Kidney epithelial cell (primary cell): Measurements from ENCODE around the genes DSCAML1, SCN2B and CD3G.

GRCh38 chr11:117796591-117797531 is at the start of gene DSCAML1:
Gene DSCAML1, minus strand, starts transcription at chr11:117797216.
- RAMPAGE, long total RNA: no peak
- RRBS: 6% methylated on average over 18 of the region's 87 CpGs

DNA sequence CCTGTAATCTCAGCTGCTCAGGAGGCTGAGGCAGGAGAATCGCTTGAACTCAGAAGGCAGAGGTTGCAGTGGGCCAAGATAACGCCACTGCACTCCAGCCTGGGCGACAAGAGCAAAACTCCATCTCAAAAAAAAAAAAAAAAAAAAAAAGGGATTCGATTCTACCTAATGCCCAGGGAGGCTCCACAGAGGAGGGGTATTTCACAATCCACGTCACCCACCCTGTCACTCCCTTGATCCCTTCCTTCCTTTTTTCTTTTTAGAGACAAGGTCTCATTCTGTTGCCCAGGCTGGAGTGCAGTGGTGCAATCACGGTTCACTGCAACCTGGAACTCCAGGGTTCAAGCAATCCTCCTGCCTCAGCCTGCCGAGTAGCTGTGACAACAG is 11.5 kb upstream of the FXYD2 start:
- RAMPAGE, long total RNA: no peak
- RRBS: no CpG with 5 or more reads among the region's 7 CpGs

- RAMPAGE, long total RNA: no peak
- RRBS: no CpG with 5 or more reads among the region's 15 CpGs
Observed at GRCh38 chr11:117874181-117874846, 2.1 kb downstream of the FXYD6 start.

GRCh38 chr11:117979786-117980215 is 6.4 kb upstream of the IL10RA start:
- RAMPAGE, long total RNA: no peak
- RRBS: no CpG with 5 or more reads among the region's 6 CpGs

DNA sequence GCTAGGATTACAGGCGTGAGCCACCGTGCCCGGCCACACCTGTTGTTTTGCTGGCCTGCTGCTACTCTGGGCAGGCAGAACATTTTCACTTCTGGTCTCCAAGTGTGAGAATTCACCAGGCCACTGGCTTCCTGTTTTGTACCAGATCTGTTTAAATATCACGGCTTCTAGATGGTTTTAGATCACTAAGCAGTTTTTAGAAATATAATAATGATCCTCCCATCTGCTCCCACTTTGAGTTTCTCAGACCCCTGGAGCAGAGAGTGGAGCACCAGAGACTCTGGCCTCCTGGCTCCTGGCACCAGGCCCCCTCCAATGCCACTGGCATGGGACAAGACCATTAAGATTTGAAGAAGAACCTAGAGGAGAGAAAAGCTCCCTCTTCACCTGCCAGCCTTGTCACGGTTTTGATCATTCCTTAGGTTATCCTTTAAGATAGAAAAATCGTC is 22.0 kb downstream of the IL10RA start:
- RAMPAGE, long total RNA: no peak
- RRBS: no CpG with 5 or more reads among the region's 6 CpGs

GRCh38 chr11:118174876-118175964 is 1.2 kb downstream of the SCN2B start:
- RAMPAGE, long total RNA: no peak
- RRBS: no CpG with 5 or more reads among the region's 14 CpGs

GRCh38 chr11:118176358-118176774 is at the start of gene SCN2B:
Gene SCN2B, minus strand, starts transcription at chr11:118176639.
- RAMPAGE, long total RNA: no peak
- RRBS: no CpG with 5 or more reads among the region's 7 CpGs

GRCh38 chr11:118263075-118263561 is 979 bp downstream of the MPZL2 start:
- RAMPAGE, long total RNA: no peak
- RRBS: no CpG with 5 or more reads among the region's 4 CpGs

GRCh38 chr11:118344049-118344636 is at the start of gene CD3G:
Gene CD3G, plus strand, starts transcription at chr11:118344344.
- RAMPAGE, long total RNA: no peak
- RRBS: no CpG with 5 or more reads among the region's 5 CpGs

DNA sequence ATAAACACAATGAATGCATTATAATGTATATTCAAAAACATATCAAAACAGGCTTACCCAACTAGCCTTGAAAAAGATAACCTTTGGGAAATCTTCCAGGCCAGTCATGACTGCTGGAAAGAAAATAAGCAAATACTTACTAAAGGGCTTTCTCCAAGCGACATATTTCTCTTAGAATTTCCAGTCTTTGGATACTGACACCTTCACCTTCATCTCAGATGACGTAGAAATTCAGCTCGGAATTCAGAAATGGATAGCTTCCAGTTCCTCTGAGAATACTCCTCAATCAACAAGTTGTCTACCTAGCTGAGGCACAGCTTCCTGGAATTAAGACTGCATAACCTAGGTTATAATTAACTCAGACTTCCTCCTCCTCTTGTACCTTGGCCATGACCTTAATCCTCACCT is 17.2 kb downstream of the ATP5MG start:
- RAMPAGE, long total RNA: no peak
- RRBS: no CpG with 5 or more reads among the region's 3 CpGs

DNA sequence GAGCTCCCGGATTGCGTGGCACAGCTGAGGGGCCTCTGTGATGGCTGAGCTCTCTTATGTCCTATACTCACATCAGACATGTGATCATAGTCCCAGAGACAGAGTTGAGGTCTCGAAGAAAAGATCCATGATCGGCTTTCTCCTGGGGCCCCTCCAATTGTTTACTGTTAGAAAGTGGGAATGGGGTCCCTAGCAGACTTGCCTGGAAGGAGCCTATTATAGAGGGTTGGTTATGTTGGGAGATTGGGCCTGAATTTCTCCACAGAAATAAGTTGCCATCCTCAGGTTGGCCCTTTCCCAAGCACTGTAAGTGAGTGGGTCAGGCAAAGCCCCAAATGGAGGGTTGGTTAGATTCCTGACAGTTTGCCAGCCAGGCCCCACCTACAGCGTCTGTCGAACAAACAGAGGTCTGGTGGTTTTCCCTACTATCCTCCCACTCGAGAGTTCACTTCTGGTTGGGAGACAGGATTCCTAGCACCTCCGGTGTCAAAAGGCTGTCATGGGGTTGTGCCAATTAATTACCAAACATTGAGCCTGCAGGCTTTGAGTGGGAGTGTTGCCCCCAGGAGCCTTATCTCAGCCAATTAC is 4.9 kb upstream of the TTC36 start:
- RAMPAGE, long total RNA: no peak
- RRBS: no CpG with 5 or more reads among the region's 8 CpGs

DNA sequence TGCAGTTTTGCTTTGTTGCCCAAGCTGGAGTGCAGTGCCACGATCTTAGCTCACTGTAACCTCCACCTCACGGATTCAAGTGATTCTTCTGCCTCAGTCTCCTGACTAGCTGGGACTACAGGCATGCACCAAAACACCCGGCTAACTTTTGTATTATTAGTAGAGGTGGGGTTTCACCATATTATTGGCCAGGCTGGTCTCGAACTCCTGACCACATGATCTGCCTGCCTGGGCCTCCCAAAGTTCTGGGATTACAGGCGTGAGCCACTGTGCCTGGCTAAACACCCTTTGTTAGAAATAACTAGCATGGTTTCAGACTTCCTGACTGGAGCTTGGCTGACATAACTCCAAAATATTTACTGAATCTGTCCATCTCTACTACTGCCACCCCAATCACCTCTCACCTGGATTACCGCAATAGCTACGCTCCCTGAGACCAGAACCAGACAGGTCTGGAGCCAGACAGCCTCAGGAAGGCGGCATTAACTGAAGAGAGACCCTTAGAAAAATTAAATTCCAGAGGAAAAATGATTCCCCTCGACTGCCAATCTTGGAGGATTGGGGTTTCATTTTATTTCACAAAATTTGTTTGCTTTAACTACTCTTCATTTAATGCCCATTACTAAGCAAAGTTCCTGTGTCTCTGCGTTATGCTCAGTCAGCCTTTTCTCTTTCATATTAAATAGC is 13.0 kb downstream of the TMEM25 start:
- RAMPAGE, long total RNA: no peak
- RRBS: no CpG with 5 or more reads among the region's 10 CpGs

DNA sequence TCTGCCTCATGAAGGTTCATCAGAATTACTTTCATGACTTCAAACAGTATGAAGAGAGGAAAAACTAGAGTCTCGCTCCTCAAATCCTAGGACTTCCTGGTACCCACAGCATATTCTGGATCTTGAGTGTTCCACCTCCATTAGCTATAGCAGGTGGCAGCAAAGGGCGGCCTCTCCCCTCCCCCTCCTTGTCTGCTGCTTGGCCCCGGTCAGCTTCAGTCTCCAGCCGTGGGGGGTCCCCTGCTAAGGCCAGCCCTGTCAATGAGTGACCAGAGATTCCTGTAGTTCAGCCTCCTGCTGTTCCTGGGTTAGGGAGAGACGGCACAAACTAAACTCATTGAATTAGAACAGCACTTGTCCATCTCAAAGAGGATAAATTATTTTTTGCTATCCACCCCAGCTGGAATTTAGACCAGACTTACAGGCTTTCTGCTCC is 1.3 kb upstream of the PHLDB1 start:
- RAMPAGE, long total RNA: no peak
- RRBS: no CpG with 5 or more reads among the region's 5 CpGs

- RAMPAGE, long total RNA: no peak
- RRBS: no CpG with 5 or more reads among the region's 13 CpGs
Observed at GRCh38 chr11:118628349-118628700, 20.9 kb downstream of the PHLDB1 start.

DNA sequence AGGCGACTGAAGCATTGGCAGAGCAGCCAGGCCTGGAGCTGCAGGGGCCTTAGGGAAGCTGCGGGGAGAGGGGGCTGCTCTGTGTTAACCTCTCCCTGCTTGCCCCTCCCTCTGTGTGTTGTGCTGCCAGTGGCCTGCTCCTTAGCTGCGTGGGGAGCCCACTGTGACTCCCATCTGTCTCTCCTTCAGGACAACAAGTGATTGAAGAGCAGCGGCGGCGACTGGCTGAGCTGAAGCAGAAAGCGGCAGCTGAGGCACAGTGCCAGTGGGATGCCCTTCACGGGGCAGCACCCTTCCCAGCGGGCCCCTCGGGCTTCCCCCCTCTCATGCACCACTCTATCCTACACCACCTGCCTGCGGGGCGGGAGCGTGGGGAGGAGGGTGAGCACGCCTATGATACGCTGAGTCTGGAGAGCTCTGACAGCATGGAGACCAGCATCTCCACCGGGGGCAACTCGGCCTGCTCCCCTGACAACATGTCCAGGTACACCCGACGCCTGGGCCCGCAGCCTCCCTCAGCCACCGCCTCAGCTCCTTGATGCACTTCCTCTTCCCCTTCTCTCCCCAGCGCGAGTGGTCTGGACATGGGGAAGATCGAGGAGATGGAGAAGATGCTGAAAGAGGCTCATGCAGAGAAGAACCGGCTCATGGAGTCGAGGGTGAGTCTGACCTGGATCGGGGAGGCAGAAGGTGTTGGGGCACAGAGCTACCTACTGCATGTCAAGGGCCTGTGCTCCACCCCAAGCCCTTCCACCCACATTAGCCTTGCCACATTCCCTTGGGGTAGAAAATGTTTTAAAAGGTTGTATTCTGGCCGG is 34.1 kb downstream of the TREH start:
- RAMPAGE, long total RNA: no peak
- RRBS: no CpG with 5 or more reads among the region's 28 CpGs

DNA sequence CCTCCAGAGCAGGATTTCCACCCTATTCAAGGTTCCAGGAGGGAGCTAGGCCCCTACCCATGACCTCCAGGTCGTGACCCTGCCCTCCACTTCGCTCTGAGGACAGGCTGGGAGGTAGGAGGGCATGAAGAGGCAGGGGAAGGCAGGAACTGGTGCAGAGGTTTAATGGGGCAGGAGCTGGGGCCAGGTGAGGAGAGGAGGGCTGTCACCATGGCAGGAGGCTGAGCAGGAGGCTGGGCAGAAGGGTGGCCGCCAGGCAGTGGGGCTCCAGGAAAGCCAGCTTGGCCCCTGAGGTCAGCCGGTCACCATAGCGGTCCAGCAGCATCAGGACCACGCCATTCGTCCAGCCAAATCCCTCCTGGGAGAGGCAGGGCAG is 21.4 kb downstream of the TREH start:
- RAMPAGE, long total RNA: no peak
- RRBS: no CpG with 5 or more reads among the region's 7 CpGs

- RAMPAGE, long total RNA: no peak
- RRBS: no CpG with 5 or more reads among the region's 9 CpGs
Observed at GRCh38 chr11:118729688-118730446, 50.4 kb upstream of the TREH start.

DNA sequence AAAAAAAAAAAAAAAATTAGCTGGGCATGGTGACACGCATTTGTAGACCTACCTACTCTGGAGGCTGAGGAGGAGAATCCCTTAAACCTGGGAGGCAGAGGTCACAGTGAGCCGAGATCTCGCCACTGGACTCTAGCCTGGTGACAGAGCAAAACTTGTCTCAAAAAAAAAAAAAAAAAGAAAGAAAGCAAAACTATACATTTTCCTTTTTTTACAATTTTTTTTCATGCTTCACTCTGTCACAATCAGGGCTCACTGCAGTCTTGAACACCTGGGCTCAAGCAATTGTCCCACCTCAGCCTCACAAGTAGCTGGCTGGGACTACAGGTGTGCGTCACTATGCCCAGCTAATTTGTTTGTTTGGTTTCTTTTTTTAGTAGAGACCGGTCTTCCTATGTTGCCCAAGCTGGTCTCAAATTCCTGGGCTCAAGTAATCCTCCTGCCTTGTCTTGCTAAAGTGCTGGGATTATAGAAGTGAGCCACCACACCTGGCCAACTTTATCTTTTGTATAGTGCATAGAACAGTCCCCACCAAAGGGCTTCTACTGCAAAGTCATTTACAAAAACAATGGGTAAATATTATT is 15.1 kb upstream of the CXCR5 start:
- RAMPAGE, long total RNA: no peak
- RRBS: no CpG with 5 or more reads among the region's 5 CpGs

GRCh38 chr11:118870100-118871264 is 13.2 kb upstream of the CXCR5 start:
- RAMPAGE, long total RNA: no peak
- RRBS: 9% methylated on average over 1 of the region's 21 CpGs

- RAMPAGE, long total RNA: no peak
- RRBS: no CpG with 5 or more reads among the region's 18 CpGs
Observed at GRCh38 chr11:118893791-118894204, 10.1 kb downstream of the CXCR5 start.